A172 (cell line): ENCODE data around the gene TBC1D3C.

DNA sequence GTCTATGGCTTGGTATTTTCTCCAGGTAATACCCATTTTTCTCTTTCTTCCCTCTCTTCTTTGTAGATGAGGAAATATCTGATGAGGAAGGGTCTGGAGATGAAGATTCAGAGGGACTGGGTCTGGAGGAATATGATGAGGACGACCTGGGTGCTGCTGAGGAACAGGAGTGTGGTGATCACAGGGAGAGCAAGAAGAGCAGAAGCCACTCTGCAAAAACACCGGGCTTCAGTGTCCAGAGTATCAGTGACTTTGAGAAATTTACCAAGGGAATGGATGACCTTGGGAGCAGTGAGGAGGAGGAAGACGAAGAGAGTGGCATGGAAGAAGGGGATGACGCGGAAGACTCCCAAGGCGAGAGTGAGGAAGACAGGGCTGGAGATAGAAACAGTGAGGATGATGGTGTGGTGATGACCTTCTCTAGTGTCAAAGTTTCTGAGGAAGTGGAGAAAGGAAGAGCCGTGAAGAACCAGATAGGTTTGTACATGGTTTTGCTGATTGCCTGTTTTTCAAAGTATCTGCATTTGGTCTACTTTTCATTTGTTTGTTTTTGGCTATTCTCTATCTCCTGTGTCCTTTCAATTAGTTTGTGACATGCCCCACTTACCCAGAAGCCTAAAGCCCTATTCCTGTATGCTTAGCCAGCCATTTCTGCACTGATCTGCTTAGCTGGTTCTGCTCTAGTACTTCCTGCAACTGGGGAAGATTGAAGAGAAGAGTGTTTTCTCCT lies 4.2 kb downstream of the AATF start:
- RAMPAGE, long total RNA: no peak

DNA sequence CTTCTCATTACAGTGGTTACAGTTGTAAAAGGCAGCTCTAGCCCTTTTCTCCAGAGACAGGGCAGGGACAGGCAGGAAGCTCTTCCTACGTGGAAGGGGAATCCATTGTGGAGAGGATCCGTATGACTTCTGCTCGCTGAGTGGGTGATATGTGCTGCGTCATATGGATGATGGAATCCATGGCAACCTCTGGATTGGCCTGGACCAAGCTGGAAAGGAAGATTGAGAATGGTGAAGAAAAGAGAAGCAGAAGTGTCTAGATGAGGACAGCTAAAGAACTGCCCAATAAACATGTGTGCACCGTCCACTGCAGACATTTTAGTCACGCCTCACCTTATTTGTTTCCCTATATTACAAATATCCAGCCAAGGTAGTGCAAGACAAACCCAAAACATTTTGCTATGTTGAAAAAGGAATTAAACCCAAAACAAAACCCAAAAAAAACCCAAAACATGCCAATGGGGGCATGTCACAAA lies 138.5 kb downstream of the AATF start:
- RAMPAGE, long total RNA: no peak

DNA sequence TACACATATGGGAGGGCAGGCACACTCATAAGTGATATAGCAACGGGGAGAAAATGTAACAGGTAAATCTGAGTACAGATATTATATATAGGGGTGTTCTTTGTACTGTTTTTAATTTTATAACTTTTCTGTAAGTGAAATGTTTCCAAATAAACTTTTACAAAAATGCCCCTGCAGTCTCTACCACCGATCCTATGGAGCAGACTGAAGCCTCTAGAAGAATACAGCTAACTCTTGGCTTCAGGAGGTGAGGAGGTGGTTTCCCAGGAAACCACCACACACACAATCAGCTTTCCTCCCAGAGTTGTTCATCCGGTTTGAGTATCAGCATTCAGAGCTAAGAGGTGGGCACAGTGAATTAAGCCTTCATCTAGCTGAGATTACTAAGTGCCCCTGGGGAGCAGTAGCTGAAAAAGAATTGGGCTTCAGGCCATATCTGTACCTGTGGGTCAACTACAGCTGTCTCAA lies 139.6 kb downstream of the AATF start:
- RAMPAGE, long total RNA: no peak

GRCh38 chr17:37143702-37144502 lies 195.1 kb downstream of the AATF start:
- RAMPAGE, long total RNA: no peak

GRCh38 chr17:37512541-37513431 lies 23.1 kb downstream of the DUSP14 start:
- RAMPAGE, long total RNA: no peak

DNA sequence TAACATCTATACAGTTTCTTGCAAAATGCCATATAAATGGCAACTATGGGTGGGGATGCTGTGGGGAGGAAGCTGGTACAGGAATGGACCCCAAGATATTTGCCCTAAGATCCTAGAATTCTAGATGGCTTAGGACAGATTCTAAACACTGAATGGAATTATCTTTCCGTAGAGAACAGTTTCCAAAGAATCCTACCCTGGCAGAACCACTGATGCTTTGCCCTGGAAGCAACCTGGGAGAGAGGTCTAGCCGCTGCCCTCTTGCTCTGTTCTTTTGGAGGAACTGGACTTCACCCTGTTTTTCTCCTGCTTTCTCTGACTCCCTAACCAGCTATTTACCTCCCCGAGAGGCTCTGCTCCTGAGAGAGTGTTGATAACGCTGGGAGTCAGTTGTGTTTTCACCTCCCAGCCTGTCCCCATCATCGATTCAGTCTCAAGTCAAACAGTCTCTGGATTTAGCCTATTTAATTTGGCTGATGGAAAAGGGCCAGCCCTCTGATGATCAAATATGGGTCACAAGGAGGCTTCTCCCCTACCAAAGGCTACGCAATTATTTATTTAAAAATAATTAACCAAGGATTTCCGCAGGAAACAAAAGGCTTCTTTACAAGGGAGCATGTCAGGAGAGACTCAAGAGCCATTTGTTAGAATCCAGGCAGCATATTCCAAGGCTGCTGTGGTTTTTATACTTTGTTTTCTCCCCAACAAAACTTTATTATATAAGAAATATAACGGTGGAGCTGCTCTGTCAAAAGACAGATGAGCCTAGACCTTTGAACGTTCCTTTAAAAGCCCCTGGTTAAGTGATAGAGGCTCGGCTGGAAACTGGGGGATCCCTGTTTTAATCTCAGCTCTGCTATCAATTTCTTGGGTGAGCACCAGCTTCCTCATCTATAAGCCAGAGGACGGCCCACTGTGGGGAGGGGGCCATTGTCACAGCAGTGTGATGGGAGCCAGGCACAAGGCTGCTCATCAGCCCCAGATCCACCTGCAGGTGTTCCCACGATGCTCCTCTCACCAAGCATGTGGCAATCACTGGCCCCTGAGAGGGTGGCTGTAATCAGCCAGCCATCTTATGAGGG lies 31.7 kb downstream of the HNF1B start:
- RAMPAGE, long total RNA: no peak

DNA sequence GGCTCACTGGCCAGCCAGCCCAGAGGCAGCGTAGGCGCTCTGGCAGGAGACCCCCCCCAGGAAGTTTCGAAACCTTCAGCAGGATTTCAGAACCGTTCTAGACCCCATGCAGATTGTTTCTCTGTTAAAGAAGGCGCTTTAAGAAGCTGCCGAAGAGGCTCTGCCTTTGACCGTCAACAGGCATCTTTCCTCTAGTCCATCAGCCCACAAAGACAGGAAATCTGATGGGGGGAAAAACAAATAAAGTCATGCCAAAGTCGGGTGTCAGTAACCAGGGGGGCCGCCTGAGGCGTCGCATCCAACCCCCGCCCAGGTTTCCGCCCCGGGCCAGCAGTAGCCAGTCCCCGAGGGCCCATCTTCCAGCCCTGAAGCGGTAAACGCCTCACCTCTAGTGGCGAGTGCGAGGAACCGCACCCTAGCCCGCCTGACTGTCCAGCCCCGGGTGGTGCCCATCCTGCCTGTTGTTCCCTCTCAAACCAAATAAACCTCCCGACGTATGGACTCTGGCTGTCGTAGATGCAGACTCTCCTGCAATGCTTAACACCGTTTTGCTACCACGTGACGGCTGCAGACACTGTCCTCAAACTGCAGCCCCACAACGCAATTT lies 79.6 kb upstream of the TBC1D3K start:
- RAMPAGE, long total RNA: no peak

DNA sequence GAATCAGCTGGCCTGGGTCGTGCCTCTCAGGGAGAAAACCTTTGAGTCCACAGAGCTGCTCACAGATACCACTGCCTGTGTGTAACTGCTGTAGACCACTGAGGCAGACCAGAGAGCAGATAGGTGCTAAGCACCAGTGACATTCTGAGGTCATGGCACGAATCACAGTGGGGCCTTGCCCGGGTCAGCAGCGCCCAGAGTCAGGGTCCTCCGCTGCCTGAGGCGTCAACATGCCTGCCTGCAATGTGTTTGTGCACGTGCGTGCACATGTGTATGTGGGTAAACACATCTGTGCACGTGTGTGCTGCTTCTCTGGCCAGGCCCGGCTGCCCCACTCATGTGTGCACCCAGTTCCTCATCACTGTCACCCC lies at the start of gene TBC1D3C:
Gene TBC1D3C (minus strand): TSS at position 128 of the 371 bp plus-strand sequence.
- RAMPAGE, long total RNA: no peak

- RAMPAGE, long total RNA: no peak
Measured at GRCh38 chr17:38256648-38257659, 40.0 kb upstream of the MRPL45 start.

DNA sequence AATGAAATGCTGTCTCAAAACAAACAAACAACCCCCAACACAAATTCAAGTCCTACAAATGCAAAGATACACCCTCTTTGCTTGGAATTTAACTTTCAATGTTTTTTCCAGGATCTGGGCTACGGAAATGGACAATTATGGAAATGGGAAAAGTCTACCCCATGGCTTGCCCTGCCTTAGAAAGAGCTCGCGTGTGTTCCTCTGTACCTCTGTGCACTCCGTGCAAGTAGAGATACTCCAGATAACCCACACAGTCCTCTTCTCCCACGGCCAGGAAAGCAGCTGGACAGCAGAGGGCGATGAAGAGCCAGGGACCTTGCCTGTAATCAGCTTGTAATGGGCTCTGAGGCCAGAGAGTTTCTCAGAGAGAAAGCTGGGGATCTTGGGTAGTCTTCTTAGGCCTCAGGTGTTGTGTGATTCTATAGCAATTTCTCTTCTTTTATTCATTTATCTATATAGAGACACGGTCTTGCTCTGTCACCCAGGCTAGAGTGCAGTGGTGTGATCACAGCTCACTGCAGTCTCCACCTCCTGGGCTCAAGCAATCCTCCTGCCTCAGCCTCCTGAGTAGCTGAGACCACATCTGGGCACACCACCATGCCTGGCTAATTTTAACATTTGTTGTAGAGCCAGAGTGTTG lies 2.5 kb upstream of the SOCS7 start:
- RAMPAGE, long total RNA: no peak

DNA sequence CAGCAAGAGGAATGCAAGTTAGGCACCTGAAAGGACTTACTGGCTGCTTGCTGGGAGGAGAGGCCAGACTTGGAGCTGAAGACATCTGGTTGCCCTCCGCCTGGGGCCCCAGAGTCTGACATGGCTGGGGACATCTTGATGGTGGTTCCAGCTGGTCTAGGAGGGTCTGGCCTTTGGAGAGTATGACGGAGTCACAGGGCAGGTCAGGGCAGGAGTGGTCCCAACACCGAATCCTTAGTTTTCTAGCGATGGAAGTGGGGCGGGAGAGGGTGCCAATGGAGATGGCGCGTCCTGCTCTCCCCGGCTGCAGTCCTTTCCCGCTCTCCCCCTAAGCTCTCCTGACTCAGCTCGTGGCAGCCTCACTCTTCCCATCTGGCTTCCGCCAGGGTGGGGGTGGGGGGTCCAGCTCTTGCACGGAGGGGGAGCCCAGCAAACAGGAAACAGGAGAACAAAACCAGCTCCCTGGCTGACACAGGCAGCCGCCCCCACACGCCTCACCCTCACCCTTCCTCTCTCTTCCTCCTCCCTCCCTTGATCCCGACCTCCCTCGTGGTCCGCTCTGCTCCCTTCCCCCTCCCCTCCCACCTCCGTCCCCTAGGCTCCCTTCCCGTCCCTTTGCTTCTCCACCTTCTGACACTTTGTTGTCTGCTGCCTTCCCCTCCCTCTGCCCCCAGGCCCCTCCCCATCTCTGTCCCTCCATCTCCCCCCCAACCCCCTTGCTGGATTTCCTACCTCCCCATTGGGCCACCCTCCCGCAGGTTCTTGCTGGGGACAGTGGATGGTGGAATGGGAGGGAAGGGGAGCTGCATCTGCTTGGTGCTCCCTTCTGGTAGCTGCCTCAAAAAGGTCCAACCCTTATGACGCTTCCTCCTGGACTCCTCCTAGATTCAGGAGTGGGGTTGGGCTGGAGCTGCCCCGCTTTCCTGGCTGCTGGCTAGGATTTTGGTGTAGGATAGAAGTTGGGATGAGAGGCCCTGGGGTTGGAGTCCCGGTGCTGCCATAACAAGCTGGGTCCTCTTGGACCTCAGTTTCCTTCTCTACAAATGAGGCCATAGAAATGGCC lies 23.7 kb downstream of the ARHGAP23 start:
- RAMPAGE, long total RNA: start-site peak on the minus strand centred at position 329 of the sequence, 54 bp wide, 81 and 98 reads in 2 replicates

- RAMPAGE, long total RNA: no peak
Measured at GRCh38 chr17:38463403-38464197, 35.3 kb downstream of the ARHGAP23 start.

DNA sequence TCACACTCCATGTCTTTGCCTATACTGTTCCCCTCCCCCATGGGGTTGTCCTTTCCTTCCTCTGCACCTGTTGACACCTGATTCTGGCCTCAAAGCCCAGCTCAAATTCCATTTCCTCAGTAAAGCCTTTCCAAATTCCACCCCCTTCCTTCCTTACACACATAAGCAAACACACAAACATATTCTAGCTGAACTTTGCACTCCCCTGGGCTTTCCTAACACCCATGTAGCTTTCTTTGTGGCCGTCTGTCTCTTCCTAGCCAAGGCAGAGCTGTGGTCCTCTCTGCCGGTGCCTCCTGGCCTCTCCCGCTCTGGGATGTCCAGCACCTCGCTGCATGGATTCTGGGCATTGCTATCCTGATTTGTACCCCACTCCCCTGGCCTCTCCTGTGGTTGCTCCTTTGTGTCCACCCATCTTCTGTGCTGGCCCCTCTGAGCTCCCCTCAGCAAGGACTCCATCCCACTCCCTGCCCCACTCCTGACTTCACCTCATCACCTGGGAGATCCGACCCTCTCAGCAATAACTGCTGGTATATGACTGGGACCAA lies 8.4 kb upstream of the SRCIN1 start:
- RAMPAGE, long total RNA: no peak

DNA sequence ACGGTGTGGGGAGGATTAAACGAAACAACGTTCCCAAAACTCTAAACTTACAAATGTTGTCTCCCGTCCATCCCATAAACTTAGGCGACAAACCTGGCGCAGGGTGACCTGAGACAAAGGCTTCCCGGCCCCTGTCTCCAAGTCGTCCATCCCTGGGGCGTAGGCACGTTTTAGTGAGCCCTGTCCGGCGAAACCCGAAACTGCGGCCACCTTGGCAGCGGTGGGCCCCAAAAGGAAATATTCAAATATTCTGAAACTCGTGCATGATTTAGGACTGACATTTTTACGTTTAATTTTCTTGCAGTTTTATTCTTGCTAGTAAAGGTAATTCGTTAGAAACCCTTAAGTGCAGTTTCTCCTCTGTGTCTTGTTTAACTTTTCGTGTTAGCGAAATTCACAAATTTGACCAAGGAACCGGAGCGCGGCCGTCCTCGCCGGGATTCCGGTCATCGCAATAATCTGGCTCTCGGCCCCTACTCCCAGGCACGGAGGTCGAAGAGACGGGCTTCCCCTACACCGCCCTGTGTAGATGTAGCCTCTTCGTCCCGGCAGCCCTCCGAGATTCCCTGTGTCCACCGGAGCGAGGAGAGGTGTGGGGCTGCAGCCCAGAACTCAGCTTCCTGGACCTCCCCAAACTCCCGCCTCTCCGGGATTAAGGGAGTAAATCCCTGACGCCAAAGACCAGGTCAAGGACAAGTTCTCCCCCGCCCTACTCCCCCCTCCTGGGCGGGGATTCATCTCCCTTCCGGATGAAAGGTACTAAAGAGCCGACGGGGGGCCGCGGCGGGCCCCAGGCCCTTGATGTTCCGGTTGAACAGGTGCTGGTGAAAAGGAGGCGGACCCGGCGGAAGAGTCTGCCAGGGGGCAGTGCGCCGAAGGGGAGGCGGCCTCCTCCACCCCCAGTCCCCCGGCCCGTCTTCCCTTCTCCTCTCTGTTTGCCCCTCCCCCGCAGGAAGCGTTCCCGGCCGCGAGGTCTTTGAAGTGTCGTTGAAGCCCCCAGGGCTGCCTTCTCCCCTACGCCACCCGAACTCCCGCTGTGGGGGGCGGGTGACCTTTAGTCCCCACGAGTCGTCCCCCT lies 1.5 kb upstream of the MLLT6 start:
- RAMPAGE, long total RNA: no peak

DNA sequence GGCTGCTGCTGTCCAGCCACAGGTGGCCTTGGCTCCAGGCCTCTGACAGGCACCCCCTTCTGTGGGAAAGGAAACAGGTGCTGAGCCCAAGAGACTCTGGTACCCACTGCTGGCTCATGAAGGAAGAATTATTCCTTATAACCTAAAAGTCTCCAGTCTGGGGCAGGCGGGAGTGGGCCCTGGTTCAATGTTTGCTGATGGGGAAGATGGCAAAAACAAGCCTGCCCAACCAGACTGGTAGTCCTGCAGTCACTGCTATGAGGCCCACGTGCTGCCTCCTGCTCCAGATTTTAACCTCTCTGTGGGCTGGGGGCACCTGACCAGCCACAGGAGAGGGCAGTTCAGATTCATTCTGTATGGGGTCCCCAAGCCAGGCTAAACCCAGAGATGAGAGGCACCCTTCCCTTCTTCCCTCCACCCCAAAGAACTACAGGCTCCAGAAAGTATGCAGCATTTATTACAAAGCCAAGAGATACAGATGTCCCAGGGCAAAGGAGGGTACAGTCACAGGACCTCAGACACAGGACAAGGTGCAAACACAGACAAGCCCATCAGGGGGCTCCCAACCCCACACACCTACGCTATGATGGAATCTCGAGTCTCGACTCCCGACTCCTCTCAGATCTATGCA lies 3.4 kb downstream of the CISD3 start:
- RAMPAGE, long total RNA: no peak

DNA sequence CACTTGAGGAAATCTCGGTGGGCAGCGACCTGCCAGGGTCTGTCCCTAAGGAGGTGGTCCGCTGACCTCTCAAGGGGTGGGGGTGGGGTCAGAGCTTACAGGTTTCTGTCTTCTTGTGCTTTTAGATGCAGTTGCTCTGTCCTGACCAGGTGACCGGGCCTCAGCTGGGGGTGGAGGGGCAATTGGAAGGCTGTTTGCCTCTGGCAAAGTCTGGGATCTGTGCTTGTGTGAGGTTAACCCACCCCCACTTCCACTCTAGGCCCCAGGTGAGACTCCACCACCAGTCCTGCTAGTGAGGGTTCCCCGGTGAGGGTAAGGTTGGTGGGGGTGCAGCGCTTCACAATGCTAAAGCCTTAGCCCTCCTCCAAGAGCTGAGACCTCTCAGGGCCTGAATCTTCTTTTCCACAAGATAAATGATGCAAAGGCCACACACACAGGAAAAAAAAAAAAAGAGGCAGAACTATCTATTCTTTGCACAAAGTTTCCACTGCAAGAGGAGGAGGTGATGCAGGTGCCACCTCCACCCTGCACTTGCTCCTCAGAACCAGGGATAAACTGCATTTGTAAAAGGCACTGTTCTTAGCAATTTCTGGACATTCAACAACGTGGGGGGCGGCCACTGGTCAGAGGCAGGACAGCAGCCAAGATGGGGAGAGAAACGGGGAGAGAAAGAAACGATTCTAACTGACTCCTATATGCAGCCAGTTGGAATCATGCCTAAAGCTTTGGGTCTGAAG lies 4.1 kb downstream of the CISD3 start:
- RAMPAGE, long total RNA: no peak

DNA sequence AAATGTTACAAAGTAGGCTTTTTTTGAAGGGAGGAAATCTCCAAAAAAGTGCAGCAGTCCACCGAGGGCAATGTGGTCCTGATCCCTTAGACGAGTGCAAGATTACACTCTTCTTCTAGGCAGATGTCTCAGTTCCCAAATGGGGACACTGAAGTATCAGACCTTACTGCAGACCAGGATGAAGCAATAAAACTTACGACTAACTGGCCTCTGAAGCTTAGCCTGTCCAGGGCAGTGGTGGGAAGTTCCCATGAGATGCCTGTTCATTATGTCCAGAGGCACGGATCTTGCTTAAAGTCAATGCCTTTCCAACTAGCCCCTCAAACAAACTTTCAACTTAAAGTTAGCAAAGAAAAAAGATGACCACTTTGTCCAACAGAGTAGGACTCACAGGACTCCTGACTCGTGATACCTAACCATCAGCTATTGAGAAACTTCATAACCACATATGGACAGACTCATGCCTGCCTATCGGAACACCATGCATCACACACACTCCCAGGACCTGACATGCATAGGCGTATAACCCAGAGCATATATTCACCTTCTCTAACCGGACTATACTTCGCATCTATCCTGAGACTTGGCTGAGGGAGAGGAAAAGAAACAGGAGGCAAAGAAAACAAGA lies 2.4 kb downstream of the PIP4K2B start:
- RAMPAGE, long total RNA: no peak

- RAMPAGE, long total RNA: no peak
Measured at GRCh38 chr17:38848434-38849699, 4.7 kb downstream of the RPL23 start.

- RAMPAGE, long total RNA: no peak
Measured at GRCh38 chr17:38918508-38919465, 48.4 kb downstream of the FBXO47 start.

DNA sequence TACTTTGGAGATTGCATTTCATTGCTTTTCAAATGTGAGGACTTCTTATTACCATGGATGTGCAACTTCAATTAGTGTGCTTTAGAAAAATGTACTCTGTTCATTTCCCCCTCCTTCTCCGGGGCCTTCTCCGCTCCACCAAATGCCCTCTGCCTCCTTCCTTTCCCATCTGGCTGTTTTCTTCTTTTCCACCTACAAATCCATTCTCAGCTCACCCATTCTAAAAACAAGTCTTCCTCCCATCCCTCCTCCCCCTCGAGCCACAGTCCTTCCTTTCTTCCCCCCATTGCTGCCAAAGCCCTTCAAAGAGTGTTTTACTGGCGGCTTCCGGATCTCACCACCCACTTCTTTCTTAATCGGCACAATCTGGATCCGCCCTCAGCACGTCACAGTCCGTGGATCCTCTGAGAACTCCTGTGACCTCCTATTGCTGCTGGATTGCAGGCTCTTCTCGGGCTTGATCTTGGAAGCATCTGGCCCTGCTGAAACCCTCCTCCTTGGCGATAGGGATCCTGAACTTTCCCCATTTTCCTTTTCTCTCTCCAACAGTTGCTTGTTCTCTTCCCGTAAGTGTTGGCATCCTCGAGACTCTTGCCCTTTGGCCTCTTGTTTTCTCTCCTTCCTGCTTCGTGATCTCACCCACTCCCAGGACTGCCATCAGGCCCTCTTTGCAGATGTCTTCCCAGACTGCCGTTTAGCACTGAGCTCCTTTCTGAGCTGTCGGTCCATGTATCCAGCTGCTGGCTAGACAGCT lies 35.9 kb upstream of the FBXO47 start:
- RAMPAGE, long total RNA: no peak